ENCODE measurements around the genes KCNIP4 and PCDH7.

DNA sequence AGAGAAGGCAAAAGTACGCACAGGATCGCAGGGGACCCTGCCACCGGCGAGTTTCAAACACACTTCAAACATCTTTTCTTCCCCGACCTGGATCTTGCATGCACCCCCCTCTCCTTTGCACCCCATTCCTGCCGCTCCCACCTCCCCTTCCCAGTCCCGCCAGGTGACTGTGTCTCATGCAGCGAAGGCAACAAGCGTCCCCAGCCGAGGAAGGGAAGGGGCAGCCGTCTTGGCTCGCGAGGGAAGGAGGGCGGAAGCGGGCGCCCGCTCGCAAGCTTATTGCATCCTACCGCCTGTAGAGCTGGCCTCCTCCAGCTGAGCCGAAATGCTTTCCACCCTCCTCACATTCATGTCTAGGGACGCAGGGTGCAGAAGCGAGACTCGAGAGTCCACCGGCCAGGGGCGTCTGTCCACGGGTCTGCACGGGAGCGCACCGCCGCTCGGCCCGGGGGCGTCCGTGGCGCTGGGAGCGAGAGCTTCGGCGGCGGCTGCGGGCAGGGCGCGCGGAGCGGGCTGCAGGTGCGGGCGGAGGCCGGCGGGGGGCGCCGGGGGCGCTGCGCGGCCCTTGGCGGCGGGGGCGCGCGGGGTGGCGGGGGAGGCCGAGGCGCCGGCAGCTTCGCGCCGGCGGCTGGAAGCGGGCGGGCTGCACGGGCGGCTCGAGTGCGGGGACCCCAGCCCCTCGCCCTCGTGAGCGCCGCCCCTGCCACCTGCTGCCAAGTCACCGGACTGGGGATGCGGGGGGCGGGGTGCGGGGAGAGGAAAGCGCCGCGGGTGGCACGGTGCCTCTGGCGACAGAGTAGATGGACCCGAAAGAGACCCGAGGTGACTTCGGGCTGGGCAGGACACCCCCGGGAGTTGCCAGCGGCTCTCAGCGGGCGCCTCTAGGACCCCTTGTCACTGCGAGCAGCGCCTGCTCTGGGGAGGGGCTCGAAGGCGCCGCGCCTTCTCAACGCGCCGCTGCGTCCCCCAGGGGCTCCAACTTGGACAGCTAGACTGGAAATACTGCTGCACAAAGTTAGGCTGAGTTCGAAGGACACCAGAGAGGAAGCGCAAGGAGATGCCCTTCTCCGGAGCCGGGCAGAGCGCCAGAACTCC, at the start of gene KCNIP4:
KCNIP4 (minus strand) TSS at position 492 of the 1,095 bp plus-strand sequence.
- PRO-cap: unidirectional peak, plus-strand start at position 953 of the sequence

GRCh38 chr4:22500144-22500810, 15.6 kb downstream of the ADGRA3 start:
- PRO-cap: no peak

GRCh38 chr4:22504153-22504965, 11.5 kb downstream of the ADGRA3 start:
- PRO-cap: no peak

- PRO-cap: no peak
Observed at GRCh38 chr4:22997219-22997869, 481.5 kb upstream of the ADGRA3 start.

- PRO-cap: no peak
Observed at GRCh38 chr4:23885932-23886870, 3.6 kb downstream of the PPARGC1A start.

DNA sequence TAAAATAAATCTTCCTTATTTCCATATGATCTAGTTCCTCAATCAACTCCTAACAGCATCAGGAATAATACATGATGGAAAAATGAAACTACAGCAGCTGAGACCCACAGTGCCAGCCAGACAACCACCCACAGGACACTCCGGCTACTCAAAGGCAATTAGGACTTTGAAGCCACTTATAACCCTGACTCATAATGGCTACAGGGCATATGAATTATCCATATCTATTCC, 1.6 kb downstream of the PPARGC1A start:
- PRO-cap: no peak

DNA sequence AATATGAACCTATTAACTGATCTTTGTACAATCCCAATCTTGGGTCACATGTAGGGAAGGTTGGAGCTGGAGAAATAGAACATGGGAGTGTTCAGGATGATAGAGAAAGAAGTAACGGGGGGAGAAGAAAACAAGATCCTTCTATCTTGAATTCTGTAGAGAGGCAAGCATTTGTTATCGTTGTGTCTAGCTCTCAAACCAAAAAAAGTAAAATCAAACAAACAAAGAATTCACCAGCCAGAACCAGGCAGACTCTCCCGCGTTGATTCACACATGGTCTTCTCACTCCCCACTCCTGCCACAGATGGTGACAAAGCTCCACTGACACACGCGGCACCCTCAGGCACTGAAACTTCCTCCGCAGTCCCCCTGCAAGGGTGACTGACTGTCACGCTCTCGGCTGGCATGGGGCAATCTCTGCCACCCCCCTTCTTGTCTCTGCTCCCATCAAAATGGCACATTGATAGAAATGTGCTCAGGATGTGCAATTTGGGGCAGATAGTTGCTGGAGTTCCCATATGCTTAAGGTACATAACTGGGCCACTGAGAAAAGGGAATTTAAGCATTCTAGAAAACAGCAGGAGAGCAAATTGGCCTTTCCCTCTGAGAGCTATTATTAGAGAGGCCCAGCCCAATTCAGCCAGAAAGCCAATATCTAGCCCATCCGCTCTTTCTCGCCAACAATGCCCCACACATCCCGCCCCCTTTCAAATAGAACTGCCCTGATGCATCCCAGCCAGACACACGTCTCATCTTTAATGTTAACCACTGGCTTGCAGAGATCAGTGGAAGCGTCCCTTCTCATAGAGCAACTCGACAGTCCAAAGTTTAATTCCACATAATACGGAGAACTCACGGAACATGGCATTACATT, 304.8 kb downstream of the DHX15 start:
- PRO-cap: no peak

GRCh38 chr4:24913231-24913573, 360 bp upstream of the CCDC149 start:
- PRO-cap: no peak

GRCh38 chr4:24979466-24979935, 51.2 kb downstream of the LGI2 start:
- PRO-cap: bidirectional peak, plus-strand start at chr4:24979818, minus-strand start at chr4:24979616

GRCh38 chr4:25820036-25820497, 42.7 kb downstream of the SEL1L3 start:
- PRO-cap: no peak

- PRO-cap: unidirectional peak, minus-strand start at chr4:25880259
Observed at GRCh38 chr4:25880113-25880698, 17.4 kb upstream of the SEL1L3 start.

GRCh38 chr4:25919697-25920204, 5.7 kb downstream of the SMIM20 start:
- PRO-cap: no peak

GRCh38 chr4:26141596-26142625, 178.9 kb upstream of the RBPJ start:
- PRO-cap: bidirectional peak, plus-strand start at chr4:26142302, minus-strand start at chr4:26142168

DNA sequence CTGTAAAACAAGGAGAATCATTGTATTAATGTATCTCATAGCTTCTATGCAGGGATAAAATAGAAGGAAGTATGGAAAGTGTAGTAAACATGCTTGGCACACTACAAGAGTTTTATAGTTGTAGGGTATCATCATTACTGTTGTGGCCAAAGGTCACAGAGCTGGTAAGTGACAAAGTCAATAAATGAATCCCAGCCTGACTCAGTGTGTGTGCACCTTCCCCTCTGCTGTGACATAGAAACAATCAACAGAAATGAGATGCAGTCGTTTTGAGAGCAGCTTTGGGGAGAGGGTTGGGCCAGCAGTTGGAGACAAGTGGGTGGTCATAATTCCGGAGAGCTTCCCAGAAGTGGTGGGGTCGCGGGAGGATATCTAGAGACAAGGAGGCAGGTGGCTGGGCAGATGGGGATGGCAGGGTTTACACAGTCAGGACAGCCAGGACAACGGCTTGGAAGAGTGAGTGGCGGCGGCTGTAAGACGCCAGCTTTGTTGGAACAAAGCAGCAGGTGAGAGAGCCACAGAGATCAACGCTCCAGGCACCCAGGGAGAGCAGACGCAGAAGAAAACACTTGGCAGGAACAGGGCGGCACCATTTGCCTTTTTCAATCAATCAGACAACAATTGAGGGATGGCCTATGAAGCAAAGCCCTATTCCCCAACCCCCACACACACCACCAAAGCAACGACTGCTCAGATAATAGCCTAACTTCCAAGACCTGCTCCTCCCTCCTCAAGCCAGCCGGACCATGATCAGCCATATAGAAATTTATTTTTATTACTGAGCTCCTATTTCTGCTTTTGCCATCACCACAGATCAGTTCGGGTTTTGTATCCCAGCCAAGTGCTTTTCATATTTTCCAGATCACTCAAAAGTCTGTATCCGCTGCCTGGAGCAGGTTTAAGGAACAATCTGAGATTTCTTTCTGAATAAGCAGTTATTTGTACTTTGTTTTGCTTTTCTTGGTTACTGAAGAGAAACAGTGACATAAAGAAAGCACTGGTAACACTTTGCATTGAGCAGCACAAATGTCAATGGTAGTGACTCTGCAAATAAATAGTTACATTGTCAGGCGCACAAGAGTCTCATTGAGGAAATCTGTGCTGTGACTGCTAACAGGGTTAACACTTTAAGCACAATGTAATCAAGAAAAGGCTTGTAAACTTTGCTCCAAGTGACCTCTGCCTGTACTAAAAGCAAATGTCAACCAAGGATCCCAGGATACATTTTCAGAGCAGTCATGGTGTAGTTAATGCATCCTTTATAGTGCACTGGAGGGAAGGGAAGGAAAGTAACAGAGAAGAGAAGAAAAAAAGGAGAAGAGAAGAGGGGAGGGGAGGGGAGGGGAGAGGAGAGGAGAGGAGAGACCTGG, 81.9 kb upstream of the RBPJ start:
- PRO-cap: no peak

DNA sequence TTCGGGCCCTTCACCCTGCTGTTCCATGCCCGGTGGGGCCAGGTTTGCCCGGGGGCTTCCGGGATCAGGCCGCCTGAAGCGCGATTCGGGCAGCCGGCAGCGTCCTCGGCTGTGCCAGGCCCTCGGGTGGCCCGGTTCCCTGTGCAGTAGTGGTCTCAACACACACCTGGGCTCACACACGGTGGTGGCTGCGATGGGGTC, 1.0 kb upstream of the RBPJ start:
- PRO-cap: no peak

DNA sequence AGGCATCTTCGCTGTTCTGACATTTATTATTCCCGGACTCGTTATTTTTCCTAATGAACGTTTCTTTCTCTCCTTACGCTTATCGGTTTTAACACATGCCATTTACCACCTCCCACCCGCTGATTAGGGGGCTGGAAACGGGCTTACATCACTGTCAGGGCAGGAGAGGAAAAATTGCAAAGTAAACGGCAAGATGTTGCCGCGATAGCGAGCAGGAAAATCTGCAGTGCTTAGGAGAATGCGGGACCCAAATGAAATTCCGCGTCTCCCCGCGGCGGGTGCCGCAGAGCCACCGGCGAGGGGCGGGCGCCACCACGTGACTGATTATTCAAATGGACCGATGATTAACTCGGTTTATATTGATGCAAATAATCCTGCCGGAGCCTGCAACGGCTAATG, 224.0 kb downstream of the STIM2 start:
- PRO-cap: no peak

- PRO-cap: no peak
Observed at GRCh38 chr4:29911827-29912158, 808.4 kb upstream of the PCDH7 start.

GRCh38 chr4:30411315-30411636, 308.9 kb upstream of the PCDH7 start:
- PRO-cap: no peak

GRCh38 chr4:30720294-30721056, at the start of gene PCDH7:
TSS of gene PCDH7 (plus strand) at chr4:30720369.
- PRO-cap: bidirectional peak, plus-strand start at chr4:30720388, minus-strand start at chr4:30719952

DNA sequence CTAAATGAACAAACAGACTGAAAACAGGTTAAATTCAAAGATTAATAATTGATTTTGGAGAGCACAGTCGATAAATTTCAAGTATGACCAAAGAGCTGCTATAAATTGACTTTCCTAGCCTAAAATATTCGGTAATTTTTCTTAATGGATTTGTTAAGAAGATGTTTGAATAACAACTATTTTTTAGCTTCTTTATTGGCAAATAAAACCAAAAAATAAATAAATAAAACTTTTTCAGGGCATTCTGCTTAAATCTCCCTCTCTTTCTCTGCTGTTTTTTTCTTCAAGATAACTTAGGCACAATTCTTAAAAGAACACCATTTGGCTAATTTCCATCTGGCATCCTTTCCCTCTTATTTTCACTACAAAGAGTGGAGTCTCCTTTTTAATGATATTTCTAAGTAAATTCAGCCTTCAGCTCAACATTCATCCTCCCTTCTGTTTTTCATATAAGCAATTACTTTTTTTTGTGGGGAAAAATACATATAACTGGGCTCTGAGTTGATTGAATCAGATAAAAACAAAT, 88.0 kb downstream of the PCDH7 start:
- PRO-cap: no peak